REH cell (cell line): Measurements from ENCODE around the gene LYZL4.

DNA sequence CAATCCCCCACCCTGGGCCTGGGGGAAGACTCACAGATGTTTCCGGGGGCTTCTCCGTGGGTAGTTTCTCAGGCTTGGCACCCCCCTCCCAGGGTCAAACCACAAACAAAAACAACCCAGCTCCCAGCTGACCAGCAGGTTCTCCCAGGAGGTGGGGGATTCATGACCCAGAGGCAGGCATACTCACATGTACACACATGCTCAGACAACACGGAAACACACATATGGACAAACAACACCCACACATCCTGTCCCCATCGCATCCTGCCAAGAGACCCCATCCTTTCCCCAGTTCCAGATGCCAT lies 5.3 kb downstream of the CSRNP1 start:
- PRO-cap: bidirectional peak, plus-strand start outside the sequence, minus-strand start at position 195 of the sequence

DNA sequence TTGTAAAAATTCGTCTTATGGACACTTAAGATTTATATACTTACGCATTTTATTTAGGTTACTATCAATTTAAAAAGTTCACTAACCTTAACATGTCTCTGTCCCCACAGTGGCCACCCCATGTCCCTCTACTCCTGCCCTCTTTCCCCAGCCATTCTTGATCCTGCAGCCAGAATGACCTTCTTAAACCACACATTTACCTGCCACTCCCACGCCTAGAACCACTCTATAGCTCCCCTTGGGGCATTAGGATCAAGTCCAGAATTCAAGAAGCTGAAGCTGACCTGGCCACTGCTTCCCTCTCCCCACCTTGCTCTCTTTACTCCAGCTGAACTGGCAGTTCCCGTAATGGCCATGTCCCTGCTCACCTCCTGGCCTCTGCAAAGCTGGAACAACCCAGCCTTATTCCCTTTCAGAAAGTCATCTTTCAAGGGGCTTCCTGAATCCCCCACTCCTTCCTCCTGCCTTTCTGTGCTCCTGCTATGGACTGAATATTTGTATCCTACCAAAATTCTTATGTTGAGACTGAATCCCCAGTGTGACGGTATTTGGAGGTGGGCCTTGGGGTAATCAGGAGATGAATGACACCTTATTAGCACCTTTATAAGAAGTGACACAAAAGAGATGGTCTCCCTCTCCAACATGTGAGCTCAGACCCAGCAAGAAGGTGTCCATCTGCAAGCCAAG lies 3.8 kb downstream of the CSRNP1 start:
- PRO-cap: no peak

- PRO-cap: no peak
These were observed 9.6 kb upstream of the XIRP1 start for GRCh38 chr3:39202036-39202289.

DNA sequence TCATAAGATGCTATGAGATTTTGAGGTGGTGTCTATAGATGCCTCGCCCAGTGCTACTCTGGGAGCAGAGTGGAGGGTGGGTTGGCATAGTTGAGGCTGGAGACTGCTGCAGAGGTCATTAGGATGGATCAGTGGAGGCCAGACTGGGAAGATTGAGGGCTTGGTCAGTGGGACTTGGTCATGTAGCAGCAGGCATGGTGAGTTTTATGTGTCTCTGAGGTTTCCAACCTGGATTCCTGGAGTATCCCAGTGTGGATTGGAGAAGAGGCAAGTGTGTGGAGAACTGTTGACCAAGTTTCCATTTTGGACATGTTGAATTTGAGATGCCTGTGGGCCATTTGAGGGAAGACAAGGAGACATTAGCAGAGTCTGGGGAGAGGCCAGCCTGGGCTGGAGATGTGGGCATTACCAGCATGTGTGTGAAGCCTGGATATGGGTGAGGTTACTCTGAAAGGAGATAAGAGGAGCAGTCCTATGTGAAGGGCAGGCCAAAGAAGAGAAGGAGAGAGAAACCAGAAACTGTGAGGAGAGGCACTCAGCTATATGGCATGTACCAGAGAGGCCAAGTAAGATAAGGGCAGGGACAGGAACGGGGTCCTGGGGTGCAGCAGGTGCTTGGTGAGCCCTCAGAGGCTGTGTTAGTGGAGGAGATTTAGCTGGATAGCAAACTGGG lies 4.3 kb downstream of the SLC25A38 start:
- PRO-cap: no peak

- PRO-cap: no peak
These were observed 6.2 kb downstream of the RPSA start for GRCh38 chr3:39412362-39413521.

DNA sequence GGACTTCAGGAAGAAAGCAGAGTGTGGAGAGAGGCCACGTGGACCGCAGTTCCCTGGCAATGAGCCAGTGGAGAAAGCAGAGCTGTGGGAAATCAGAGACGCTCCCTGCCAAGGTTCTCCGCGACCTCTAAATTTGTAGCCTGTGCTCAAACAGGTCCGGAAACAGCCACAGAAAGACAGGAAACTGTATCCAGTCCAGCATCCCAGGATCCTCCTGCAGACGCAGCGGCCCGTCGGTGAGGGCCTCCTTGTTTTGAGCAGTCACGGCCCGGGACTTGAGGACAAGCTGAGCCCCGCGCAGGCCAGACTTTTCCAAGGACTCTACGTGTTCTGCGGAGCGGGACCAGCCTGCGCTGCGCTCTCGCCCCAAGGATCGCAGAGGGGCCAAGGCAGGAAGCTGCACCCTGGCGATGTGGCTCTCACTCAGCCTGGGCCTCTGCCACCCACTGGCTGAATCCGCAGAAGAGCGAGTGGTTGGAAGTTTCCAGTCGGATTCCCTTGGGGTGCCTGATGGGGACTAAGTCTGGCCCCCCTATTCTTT lies 22.3 kb downstream of the RPSA start:
- PRO-cap: no peak

DNA sequence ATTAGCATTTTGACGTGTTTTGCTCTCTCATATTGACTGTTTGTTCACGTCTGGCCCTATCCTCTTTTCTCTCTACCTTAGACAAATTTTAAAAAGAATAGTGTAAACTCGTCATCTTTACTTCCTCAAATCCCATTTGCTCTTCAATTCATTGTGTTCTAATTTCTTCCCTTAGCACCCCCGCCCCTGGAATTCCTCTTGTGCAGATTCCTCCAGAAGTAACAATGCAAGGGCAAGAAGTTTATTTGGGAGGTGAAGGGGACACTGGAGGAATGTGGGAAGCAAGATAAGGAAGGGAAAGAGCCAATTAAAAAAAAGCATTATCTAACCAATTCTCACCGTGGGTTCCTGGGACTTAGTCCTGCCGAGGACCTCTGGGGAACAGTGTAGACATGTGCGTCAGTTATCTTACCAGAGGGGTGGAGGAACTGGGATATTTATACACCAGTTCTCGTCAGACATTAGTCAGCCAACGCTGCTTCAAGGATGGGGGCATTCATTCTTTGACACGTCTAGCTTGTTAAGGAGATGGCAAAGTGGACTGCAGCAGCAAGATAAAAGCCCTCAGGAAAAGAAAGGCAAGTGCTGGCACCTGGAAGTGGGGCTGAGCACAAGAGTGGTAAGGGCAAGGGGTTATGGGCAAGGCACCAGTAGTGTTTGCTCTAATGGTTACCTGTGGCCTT lies 38.8 kb downstream of the MOBP start:
- PRO-cap: no peak

DNA sequence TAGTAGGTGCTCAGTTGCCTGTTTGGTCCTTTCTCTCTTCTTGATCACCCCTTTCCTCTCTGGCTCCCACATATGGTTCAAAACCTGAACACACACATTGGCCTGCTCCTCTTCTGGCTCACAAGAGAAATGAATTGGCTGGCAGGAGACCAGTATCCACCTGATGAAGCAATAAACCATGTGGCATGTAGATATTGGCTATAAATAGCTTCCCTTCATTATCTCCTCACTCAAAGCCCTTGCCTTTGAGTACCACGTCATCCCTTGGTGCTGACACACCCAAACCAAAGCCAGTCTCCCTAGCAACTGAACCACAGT lies 98.7 kb downstream of the ZNF621 start:
- PRO-cap: no peak

GRCh38 chr3:40847537-40848137 lies 322.9 kb downstream of the ZNF621 start:
- PRO-cap: no peak

DNA sequence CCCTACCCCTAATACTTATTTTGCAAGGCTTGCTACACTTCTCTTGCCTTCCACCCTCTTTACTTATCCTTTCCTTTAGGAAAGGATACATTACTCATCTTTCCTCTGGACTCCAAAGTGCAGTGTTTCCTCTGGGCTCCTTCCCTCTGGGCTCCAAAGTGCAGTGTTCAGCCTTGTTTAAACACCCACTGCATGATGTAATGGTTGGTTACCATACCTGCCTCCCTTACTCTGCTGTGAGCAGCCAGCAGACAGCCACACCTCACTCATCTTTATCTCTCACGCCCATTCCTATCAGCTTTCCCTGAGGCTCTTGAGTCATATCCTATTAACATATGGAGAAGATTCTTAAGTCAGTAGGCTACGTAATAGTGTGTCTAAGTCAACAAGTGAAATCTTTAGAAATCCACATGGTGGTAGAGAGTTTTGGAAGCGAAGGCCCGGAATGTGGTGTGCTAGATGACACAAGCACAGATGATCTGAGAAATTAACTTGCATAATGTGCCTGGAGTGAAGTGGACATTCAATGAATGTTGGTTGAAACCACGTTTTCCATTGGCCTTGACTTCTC lies 97.2 kb upstream of the CTNNB1 start:
- PRO-cap: no peak

DNA sequence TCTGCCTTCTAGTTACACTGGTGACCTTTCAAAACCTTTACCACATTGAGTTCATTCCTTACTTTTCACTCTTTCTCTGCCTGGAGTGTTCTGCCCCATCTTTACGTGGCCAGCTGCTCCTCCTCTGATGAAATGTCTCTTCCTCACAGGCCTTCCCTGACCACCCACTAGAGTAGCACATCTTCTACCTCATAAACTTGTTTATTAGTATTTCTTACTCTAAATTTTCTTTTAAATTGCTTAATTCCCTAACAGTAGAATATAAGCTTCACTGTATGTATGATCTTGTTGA lies 17.7 kb downstream of the CTNNB1 start:
- PRO-cap: no peak

GRCh38 chr3:42024646-42025410 lies 62.9 kb upstream of the ULK4 start:
- PRO-cap: bidirectional peak, plus-strand start at chr3:42025185, minus-strand start at chr3:42025161

DNA sequence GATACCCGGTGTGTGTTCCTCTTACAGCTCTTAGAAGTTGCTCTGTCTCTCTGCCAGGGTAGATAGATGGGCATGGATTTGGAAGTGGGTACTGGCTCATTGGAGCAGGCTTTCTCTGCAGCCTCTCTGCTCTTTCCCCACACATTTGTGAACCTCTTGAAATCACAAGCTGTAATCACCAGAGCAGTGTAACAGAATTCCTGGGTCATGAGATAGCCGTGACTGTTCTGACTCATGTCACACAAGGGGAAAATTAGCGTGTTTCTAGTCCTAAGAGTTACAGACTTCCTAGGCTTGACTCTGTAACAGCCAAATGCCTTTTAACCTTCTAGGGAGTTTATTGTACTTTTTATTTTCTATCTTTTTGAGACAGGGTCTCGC lies 54.8 kb upstream of the TRAK1 start:
- PRO-cap: no peak

DNA sequence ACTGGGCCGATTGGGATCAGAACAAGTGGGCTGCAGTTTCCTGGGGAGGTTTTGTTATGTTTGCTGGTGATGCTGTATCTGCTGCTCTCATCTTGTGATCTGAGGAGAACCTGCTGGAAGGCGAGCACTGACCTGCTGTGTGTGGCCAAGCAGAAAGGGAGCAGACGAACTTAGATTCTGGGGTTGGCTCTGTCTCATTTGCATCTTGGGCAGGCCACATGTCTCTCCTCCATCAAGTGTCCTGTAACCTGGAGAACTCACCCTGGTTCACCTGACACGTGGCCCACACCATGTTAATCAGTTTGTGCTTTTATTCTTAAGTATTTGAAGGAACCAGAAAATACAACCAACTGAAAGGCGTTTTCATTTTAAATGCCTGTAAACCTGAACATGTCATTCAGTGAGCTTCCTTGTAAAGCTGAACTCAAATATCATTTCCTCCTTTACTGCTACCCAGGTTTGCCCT lies 33.6 kb upstream of the TRAK1 start:
- PRO-cap: no peak

- PRO-cap: no peak
These were observed 29.4 kb upstream of the TRAK1 start for GRCh38 chr3:42061457-42062536.

GRCh38 chr3:42134890-42135490 lies 43.8 kb downstream of the TRAK1 start:
- PRO-cap: no peak

DNA sequence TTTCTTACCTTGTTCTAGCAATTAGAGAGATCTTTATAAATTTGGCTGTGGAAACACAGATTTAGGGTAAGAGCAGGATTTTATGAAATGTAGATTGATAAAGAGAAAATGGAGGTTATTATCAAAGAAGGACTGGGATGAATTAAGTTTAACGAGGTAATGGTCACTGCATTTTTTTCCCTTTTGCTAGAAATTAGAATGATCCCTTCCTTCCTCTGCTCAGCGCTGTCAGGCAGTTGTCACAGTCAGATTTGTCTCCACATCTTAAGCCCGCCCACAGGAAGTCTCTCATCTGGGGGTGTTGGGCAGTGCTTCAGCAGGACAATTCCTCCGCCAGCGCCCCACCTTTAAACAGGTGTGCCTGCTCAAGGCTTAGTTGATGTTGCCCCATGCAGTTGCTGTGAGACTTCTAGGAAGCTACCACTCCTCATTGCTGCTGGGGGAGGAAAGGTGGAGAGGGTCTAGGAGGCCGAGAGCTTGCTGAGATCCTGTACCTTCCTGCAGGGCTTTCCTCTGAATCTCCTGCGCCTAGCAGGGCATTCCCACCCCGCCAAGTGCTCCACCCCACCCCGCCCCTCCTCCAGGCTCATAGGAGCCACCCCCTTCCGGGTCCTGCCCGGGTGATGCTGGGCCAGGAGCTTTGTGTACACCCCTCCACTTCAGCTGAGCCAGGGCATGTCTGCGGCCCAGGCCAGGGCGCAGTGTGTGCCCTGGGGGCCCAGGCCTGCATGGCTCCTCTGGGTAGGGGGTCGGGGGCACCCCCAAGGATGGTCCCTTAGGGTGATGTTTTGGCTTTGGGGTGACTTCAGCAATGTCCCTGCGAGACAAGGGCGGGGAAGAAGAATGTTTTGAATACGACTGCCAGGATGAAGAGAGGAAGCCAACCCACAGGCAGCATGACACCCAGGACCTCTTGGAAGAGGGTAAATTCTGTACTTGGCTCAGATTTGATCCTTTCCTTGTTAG lies 68.7 kb downstream of the TRAK1 start:
- PRO-cap: unidirectional peak, plus-strand start at position 657 of the sequence

GRCh38 chr3:42388177-42388739 lies 22.2 kb downstream of the LYZL4 start:
- PRO-cap: bidirectional peak, plus-strand start at chr3:42388546, minus-strand start at chr3:42388464

DNA sequence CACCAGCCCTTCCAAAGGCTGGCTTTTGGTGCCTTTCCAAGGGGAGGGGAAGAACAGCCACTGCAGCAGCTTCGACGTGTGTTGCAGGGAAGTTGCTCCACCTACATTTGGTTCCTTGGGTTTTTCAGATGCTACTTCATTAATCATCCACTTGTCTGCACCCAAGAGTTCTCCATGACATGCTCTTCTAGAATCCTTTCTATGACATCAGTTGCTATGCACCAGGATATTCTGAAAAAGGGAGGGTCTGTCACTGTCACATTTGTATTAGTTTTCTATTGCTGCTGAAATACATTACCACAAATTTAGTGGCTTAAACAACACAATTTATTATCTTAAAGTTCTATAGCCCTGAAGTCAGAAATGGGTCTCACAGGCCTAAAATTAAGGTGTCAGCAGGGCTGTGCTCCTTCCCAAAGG lies at the start of gene LYZL4:
TSS of gene LYZL4 (minus strand) at position 189 of the 420 bp plus-strand sequence.
- PRO-cap: no peak

- PRO-cap: no peak
These were observed 12.2 kb upstream of the VIPR1 start for GRCh38 chr3:42490086-42490900.